Osteoblast (primary cell): ENCODE data around the genes SMG9, ZNF45 and ZNF284.

- CAGE, long polyA plus RNA: no peak
- RRBS: no CpG with 5 or more reads among the region's 3 CpGs
These were observed 2.6 kb upstream of the ETHE1 start for GRCh38 chr19:43529724-43529923.

DNA sequence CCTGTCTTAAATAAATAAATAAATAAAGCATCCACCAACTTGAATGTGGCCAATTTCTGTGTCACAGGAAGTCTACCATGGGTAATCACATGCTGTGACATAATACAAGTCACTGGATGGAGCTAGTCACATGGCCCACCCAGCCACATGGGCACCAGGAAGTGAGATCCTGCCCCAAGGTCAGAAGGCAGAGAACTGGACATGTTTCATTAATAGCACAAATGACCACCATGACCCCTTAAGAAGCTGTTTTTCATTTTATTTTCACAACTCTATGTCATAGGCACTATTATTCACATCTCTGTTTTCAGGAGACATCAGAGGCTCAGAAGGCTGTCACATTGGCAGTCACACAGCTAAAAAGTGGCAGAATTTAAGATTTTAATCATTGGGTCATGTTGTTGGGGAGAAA is 8.5 kb downstream of the PINLYP start:
- CAGE, long polyA plus RNA: no peak

DNA sequence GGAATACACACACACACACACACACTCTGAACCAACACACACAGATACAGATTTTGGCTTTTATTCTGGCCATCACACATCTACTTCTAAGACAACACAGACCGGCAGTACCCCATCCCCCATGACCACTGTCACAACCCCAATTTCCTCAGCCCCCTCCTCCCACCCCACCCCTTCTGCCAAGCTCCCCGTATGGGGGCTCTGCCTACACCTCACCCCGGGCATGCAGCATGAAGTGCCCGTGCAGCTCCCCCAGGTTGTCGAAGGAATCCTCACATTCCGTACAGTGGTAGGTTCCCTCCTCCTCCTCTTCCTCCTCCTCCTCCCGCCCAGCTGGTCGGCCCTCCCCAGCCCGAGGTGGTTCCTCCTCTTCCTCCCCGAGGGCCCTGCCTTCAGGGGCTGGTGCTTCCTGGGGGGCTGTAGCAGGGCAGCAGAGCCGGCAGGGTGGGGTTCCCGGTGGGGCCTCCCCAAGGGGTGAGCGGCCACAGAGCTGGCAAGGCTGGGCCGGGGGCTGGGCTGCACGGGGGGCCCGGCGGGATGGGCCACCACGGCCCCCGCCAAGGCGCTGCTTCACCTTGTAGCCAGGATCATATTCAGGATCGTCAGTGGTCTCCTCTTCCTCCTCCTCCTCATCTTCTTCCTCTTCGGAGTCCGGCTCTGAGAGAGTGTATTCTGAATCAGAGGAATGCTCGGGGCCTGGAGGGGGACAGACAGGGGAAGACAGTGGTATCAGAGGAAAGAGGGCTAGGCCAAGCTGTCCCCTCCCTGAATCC is 4.3 kb upstream of the SRRM5 start:
- CAGE, long polyA plus RNA: no peak
- RRBS: 68% methylated on average over 10 of the region's 24 CpGs

- CAGE, long polyA plus RNA: no peak
- RRBS: no CpG with 5 or more reads among the region's 15 CpGs
These were observed 3.4 kb downstream of the CADM4 start for GRCh38 chr19:43636096-43636843.

DNA sequence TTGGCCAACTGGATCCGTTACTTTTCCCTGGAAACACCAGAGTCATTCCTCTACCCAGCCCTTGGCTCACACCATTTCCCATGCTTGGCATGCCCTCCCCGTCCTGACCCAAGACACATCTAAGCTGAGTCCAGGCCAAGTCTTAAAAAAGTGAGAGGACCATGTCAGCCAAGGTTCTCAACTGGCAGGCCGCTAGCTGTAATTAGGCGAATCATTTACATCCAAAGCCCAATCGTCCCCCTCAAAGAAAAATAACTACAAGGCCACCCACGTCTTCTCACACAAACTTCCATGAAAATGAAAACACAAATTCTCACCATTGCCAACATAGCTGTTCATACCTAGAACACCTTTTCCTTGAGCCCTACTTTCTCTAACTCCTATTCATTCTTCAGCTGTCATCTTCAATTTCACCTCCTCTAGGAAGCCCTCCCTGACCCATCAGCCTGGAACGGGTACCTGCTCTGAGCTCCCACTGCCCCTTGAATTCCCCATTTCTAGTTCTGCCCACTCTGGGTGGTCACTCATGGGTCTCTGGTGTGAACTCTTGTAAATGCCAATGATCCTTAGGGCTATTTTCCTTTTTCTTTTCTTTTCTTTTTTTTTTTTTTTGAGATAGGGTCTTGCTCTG is 11.3 kb downstream of the PLAUR start:
- CAGE, long polyA plus RNA: no peak
- RRBS: no CpG with 5 or more reads among the region's 7 CpGs

DNA sequence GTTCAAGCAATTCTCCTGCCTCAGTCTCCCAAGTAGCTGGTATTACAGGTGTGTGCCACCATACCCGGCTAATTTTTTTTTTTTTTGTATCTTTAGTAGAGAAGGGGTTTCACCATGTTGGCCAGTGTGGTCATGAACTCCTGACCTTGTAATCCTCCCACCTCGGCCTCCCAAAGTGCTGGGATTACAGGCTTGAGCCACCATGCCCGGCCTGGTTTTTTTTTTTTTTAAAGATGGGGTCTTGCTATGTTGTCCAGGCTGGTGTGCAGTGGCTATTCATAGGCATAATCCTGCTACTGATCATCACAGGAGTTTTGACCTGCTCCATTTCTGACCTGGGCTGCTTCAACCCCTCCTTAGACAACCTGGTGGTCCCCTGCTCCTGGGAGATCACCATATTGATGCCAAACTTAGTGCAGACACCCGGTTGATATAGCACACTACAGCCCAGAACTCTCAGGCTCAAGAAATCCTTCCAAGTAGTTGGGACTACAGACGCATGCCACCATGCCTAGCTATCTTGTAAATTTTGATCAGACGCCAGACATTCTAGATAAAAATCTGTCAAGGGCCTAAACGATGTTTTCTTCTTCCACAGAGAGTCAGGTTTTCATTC is 9.6 kb downstream of the PLAUR start:
- CAGE, long polyA plus RNA: no peak
- RRBS: no CpG with 5 or more reads among the region's 7 CpGs

DNA sequence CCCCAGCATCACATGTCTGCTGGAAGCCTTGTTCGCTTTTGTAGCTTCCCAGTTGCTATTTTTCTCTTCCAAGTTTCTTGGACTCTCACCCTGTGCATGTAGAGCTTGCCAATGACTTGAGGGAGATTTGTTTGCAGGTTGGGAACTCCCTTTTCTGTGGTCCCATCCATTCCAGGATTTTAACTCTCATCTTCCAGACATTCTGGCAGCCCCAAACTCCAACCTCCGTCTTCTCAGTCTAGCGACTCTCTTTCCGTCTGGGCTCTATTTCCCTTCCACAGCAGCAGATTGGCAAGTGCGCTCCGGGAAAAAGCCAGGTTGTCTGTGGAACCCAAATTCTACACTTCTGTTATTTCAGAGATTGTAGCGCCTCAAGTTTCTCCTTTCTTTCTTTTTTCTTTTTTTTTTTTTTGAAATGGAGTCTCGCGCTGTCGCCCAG is 8.9 kb downstream of the PLAUR start:
- CAGE, long polyA plus RNA: no peak
- RRBS: no CpG with 5 or more reads among the region's 10 CpGs

DNA sequence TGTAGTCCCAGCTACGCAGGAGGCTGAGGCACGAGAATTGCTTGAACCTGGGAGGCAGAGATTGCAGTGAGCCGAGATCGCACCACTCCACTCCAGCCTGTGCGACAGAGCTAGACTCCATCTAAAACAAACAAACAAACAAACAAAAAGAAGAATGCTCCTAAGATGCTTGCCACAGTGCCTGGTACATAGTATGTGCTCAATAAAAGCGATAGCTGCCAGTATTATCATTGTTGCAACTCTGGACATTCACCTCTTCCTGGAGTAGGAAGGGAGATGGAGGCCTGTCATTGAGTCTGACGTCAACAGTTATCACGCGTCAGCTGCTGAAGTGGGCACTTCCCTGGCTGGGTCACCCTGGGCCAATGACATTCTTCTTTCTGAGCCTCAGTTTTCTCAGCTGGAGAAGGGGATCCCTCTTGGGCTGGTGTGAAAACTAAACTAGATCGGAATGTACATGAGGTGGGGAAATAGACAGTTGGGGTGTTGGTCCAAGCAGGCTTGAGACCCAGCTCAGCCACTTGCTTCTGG is 4.2 kb upstream of the PLAUR start:
- CAGE, long polyA plus RNA: no peak
- RRBS: no CpG with 5 or more reads among the region's 10 CpGs

GRCh38 chr19:43683073-43683646 is 13.2 kb upstream of the PLAUR start:
- CAGE, long polyA plus RNA: no peak
- RRBS: no CpG with 5 or more reads among the region's 5 CpGs

- CAGE, long polyA plus RNA: no peak
- RRBS: no CpG with 5 or more reads among the region's 24 CpGs
These were observed 14.7 kb upstream of the IRGC start for GRCh38 chr19:43700849-43701889.

GRCh38 chr19:43744977-43745500 is 9.7 kb downstream of the SMG9 start:
- CAGE, long polyA plus RNA: no peak
- RRBS: no CpG with 5 or more reads among the region's 5 CpGs

DNA sequence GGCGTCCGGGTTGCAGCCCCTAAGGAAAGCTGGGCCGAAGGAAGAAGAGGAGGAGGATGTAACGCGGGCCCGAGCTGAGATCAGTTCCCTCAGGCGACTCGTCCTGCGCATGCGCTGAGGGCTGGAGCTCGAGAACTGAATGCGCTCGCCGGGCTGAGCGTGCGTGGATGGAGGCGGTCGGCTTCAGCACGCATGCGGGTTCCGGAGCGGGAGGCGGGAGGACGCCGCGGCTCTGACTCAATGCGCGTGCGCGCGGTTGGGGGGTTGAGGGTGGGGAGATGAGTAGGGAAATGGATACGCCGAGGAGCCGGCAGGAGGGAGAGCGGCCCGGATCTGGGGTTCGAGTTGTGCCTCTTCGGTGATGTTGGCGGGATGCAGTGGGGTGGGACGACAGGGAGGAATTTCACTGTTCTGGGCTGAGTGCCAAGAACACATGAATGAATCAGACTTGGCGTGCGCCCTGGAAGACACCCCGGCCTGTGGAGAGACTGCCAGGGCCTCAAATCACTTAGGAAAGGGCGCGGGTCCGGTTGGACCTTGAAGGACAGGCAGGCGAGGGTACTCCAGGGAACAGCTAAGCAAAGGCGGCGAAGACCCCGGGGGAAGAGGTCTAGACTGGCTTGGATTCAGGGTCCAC is at the start of gene SMG9:
SMG9 (minus strand) TSS at position 141 of the 637 bp plus-strand sequence.
- CAGE, long polyA plus RNA: no peak
- RRBS: 3% methylated on average over 24 of the region's 50 CpGs

DNA sequence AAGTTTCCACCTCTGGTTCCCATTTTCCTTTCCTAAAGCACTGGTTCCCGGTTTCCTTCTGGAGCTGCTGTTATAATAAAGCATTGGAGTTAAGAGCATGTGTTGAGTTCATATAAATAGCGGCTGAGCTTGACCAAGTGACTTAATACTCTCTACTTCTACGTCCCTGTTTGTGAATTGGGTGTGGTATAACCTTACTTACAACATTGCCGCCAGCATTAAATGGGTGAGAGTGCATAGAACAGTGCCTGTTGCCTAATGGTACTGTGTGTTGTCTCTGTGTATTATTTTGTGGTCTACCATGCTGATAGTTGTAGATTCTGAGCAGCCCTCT is 1.4 kb upstream of the SMG9 start:
- CAGE, long polyA plus RNA: no peak
- RRBS: no CpG with 5 or more reads among the region's 4 CpGs

DNA sequence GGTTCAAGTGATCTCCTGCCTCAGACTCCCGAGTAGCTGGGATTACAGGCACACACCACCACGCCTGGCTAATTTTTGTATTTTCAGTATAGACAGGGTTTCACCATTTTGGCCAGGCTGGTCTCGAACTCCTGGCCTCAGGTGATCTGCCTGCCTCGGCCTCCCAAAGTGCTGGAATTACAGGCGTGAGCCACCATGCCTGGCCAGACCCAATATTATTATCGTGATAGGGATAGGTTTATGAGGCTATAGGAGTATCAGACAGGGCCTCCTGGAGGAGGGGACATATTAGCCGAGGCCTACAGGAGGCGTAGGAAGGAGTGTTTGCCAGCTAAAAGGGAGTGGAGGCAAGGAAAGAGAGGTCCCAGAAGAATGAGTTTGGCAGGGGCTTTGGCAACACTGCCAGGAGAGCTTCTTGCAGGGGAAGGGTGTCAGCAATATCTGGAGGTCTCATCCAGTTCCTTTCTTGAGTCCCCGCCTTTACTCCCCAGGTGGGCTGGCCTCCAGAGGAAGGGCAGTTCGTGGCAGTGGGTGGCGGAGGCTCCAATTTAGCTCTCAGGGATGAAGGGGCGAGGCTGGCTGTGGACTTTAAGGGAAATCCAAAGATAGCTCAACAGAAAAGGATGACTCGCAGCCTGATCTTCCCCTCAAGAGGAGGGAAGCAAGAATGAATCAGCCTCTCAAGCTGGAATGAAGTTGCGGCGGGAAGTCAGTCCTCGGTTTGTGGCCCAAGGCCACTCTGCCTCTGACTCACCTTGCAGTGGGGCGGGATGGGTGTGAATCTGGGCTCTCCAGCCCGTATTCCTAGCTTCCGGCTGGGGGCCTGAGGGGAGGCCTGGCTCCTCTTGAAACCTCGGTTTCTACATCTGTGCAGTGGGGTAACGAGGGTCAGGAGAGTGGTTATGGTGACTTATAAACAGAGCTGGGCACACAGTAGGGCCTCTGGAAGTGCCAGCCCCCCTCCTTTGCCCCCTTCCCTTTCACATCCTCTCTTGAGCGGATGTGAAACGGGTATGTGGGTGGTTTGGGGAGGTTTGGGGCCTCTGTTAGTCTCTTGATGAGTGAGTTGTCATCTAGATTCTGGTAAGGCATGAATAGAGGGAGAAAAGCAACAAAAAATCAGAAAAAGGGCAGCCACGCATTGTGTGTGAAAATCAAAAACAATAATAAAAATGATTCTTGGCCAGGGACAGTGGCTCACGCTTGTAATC is 10.3 kb upstream of the SMG9 start:
- CAGE, long polyA plus RNA: no peak
- RRBS: no CpG with 5 or more reads among the region's 25 CpGs

- CAGE, long polyA plus RNA: no peak
- RRBS: no CpG with 5 or more reads among the region's 8 CpGs
These were observed 11.6 kb upstream of the SMG9 start for GRCh38 chr19:43766193-43766882.

DNA sequence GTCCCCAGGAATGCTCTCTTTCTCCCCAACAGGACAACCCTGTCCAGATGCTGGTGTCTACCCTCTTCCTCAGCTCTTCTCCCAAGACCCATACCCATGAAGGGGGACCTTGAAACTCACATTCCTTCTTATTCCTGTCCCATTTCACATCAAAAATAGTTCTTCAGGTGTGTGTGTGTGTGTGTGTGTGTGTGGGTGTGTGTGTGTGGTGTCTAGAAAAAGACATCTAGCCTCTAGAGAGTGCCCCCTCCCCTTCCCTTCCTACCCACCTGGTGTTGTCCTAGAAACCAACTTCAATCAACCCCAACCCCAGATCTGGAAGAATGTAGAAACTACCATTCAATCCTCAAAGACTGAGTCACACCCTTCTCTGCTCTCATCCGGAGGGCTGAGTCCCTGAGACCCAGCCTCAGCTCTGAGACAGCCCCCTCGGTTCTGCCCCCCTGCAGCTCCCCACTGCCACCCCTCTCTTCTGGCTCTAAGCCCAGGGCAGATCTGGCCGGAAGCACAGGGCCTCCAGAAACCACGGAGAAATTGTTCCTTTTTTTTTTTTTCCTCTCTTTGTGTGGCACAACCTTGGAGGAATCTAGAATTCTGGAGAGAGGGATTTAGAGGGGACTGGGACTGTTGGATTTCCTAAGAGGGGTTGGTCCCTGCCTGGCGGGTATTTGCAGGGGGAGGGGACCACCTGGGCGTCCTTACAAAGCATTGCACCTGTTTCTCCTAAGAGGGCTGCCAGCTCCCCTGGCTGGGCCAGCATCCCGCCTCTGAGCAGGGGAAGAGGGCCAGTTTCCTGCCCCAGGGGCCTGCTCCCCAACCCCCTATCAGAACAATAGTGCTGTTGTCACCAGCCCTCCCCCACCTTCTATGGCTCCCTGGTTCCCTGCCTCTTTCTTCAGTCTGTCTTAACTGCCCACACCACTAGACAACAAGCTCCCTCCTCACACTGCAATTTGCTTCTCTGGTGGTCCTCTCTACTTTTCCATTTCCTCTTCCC is 3.3 kb downstream of the KCNN4 start:
- CAGE, long polyA plus RNA: no peak
- RRBS: 0% methylated on average over 2 of the region's 7 CpGs

- CAGE, long polyA plus RNA: start-site peak on the minus strand at chr19:43935233-43935260, 68 and 54 reads in 2 replicates
- RRBS: 0% methylated on average over 1 of the region's 48 CpGs
These were observed at the start of gene ZNF45 for GRCh38 chr19:43934787-43935708. Gene ZNF45, minus strand, starts transcription at chr19:43935282.

GRCh38 chr19:44051060-44051574 is 719 bp upstream of the ZNF223 start:
- CAGE, long polyA plus RNA: no peak
- RRBS: no CpG with 5 or more reads among the region's 15 CpGs

DNA sequence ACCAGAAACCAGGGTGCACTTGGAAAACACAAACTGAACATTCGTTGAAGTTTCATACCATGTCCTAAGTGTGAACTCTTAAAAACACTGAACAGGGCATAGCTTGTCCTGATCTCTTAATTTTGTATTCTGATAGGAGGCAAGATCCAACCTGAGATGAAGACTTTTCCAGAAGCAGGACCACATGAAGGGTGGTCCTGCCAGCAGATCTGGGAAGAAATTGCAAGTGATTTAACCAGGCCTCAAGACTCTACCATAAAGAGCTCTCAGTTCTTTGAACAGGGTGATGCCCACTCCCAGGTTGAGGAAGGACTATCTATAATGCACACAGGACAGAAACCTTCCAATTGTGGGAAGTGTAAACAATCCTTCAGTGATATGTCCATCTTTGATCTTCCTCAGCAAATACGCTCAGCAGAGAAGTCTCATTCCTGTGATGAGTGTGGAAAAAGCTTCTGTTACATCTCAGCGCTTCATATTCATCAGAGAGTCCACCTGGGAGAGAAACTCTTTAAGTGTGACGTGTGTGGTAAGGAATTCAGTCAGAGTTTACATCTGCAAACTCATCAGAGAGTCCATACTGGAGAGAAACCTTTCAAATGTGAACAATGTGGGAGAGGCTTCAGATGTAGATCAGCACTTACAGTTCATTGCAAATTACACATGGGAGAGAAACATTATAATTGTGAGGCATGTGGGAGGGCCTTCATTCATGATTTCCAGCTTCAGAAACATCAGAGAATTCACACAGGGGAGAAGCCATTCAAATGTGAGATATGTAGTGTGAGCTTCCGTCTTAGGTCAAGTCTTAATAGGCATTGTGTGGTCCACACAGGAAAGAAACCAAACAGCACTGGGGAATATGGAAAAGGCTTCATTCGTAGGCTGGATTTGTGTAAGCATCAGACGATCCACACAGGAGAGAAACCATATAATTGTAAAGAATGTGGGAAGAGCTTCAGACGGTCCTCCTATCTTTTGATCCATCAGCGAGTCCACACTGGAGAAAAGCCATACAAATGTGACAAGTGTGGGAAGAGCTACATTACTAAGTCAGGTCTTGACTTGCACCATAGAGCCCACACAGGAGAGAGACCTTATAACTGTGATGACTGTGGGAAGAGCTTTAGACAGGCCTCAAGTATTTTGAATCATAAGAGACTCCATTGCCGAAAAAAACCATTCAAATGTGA is 5.6 kb upstream of the ZNF284 start:
- CAGE, long polyA plus RNA: no peak
- RRBS: no CpG with 5 or more reads among the region's 10 CpGs

DNA sequence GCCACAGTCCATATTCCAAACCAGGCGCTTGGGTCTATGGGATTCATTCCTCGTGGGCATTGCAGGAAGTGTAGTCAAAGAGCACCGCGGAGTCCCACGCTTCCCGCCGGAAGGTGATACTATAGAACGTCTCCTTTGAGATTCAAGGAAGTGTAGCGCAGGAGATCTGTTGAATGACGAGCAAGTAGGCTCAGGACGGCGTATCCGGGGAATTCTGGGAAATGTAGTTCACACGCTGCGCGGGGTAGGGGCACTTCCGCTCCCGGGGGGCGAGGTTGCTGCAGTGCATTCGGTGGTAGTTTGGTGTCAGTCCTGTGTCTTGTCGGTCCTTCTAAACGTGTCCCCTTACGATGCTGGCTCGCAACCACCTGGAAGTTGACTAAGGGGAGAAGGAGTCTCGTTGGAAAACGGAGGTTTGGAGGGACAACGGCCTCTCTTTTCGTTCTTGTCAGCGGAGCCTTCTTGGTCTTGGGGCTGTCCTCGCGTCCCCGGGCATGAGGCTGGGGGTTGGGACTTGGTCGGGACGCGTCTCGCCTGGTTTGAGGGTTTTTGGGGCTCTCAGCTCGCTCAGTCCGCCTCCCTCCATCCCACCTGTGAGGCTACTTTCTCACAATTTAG is at the start of gene ZNF284:
ZNF284 (plus strand) TSS at position 281 of the 618 bp plus-strand sequence.
- CAGE, long polyA plus RNA: start-site peak on the plus strand centred at position 282 of the sequence, 34 bp wide, 20 and 24 reads in 2 replicates
- RRBS: 1% methylated on average over 11 of the region's 38 CpGs